Aorta (tissue), 1 donor: ENCODE results near the genes ZNF410, COQ6 and ZC2HC1C.

DNA sequence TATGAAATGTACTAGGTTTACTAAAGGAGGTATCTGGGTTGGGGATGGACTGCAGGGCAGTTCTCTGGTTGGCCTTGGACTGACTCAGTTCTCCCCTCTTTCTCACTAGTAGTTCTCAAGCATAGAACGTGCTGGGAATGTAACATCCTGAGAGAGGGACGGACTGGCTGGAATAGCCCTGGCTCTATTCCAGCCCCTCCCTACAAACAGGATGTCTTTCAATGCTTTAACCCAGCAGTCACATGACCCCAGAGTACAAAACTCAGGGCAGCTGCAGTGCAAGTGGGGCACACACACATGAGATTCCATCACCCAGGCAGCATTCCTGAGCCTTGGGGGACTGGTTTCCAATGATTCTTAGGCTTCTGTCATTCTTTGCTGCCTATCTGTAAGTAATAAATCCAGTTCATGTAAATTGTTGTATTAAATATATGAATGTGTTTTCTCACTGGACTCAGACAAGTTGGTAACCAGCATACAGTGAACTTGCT lies 1.6 kb upstream of the ACOT6 start:
- PRO-cap = no peak

- PRO-cap = no peak
Measured at GRCh38 chr14:73723253-73724351, 9.4 kb upstream of the PNMA1 start.

GRCh38 chr14:73725387-73726507 lies 11.6 kb upstream of the PNMA1 start:
- PRO-cap = no peak

GRCh38 chr14:73744203-73744814 lies 15.8 kb downstream of the MIDEAS start:
- PRO-cap = no peak

DNA sequence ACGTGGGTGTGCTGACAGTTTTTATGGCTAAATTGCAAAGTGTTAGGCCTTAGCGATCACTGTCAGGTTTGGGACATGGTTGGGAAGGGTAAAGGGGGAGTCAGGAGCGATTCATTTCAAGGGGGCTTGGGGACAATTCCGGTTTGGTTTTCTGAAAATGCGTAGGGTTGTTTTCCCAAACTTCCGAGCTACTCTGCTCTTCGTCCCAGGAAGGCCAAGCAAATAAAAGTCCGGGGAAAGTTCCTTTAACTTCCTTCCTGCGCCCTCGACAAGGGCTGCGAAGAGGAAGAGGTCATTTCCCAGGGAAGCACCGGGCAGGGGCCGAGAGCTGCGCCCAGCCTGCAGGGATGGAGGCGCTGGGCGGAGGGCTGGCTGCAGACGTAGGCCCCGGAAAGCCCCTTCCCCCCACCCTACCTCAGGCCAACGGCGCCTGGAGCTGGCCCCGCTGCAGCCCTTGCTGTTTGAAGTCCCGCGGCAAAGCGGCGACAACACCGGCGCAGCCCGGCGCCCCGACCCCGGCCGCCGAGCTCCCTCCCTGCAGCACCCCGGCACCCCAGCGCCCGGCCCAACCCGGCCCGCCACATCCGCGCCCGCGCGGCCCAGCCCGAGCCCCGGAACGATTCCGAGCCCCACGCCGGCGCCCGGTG lies 26.4 kb upstream of the MIDEAS start:
- PRO-cap = no peak

DNA sequence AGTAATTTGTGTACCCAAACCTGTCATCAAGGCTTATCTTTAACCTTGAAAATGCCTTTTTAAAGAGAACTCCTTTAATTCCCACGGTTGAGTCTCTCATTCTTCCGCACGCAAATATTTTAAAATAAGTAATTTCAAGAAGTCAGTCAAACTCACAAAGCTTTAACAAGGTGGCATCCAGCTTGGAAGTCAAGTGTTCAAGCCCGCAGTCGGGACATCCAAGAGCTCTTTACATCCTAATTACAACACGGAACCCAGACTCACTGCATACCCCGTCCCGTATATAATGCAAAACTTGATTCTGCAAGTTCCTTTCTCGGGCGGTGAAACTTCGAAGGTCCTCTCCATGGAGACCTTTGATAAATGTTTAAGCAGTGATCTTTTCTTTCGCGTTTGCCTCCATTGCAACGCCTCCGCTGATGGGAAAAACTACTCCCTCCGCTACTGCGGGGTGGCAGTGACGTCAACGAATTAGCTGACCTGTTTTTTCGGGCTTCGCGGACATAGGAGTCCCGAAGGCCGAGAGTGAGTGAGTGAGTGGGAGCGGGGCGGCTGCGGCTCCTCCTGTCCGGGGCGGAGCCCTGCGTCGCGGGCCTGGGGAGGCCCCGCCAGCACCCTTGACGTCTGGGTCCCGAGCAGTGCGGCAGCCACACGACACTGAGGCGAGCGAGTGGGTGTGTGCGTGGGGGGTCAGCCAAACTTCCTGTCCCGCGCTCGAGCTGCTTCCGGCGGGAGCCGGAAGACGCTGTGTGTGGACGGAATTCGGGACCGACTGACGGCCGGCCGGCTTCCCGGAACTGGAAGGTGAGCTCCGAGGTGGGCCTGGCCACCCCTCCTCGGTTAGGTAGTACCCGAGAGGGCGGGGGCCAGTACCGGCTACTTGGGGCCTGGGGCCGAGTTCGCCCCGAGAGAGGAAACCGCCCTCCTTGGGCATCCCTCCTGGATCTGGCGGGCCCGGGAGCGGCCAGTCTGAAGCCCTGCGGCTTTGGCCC lies at the start of gene ZNF410:
Gene ZNF410 (plus strand): TSS at position 748 of the 992 bp plus-strand sequence.
- PRO-cap = bidirectional peak, plus-strand start at position 532 of the sequence, minus-strand start at position 418 of the sequence; bidirectional peak, plus-strand start at position 748 of the sequence, minus-strand start at position 626 of the sequence

DNA sequence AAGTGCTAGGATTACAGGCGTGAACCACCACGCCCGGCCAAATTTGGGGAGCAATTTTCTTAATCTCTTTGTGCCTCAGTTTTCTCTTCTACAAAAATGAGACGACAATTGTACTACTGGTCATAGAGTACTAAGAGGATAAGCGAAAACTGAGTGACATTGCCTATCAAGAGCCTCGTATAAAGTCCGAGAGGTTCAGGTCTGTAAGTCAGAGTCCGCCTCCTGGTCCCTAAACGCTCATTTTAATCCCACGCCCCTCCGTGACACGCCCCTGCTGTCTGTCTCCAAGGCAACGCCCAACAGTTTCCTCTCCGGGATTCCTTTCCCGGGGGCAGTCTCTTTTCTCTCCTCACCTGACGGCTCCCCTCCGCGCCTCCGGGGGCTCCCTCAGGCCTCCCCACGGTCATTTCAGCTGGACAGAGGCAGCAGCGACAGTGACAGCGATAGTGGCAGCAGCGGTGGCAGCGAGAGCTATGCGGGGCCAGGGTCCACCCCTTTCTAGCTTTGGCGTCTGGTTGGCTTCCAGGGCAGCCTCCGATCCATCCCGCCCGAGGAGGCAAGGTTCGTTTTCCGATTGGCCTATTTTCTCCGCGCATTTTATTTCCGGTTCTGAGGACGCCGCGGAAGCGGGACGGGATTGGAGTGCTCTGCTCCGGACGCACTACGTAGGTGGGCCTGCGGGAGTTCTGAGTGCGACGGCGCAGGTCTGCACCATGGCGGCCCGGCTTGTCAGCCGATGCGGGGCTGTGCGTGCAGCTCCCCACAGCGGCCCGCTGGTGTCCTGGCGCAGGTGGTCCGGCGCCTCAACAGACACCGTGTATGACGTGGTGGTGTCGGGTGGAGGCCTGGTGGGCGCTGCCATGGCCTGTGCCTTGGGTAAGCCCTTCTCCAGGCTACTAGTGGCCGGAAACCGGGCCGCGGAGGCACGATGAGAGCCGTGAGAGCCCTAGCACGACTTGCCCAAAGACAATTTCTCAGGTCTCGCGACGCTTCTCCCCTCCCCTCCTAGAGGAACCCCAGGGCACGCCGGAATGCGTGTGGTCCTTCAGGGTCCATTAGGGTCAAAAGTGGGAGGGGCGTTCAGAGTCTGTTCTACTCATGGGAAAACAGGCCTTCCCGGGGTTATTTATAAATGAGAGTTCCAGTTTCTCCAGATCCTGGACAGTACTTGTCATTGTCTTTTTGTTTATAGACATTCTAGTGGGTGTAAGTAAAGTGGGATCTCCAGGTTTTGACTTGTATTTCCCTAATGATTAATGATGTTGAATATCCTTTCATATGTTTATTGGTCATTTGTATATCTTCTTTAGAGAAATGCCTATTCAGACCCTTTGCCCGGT lies at the start of gene COQ6:
Gene COQ6 (plus strand): TSS at position 683 of the 1,340 bp plus-strand sequence.
- PRO-cap = bidirectional peak, plus-strand start at position 689 of the sequence, minus-strand start at position 463 of the sequence

- PRO-cap = no peak
Measured at GRCh38 chr14:74495332-74495614, 1.7 kb downstream of the ISCA2 start.

GRCh38 chr14:74618453-74618768 lies 6.4 kb upstream of the LTBP2 start:
- PRO-cap = no peak

GRCh38 chr14:74655476-74655687 lies 43.3 kb upstream of the LTBP2 start:
- PRO-cap = no peak

DNA sequence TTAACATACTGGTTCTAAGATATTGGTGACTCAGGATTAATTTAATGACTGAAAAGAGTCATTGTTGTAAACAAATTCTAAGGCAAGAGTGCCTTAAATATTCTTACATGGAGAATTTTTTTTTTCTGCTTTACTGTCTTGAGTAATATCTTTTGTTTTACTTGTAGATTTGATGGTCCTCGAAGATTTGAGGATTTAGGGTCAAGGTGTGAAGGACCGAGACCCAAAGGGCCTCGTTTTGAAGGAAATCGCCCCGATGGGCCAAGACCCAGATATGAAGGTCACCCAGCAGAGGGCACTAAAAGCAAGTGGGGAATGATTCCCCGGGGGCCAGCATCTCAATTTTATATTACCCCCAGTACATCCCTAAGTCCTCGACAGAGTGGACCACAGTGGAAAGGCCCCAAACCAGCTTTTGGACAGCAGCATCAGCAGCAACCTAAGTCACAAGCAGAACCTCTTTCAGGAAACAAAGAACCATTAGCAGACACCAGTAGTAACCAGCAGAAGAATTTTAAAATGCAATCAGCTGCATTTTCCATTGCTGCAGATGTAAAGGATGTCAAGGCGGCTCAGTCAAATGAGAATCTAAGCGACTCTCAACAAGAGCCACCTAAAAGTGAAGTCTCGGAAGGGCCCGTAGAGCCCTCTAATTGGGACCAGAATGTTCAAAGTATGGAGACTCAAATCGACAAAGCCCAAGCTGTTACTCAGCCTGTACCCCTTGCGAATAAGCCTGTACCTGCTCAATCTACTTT lies 34.5 kb downstream of the YLPM1 start:
- PRO-cap = no peak

GRCh38 chr14:74890847-74891588 lies 9.3 kb downstream of the DLST start:
- PRO-cap = no peak

GRCh38 chr14:74922294-74923000 lies 613 bp downstream of the RPS6KL1 start:
- PRO-cap = no peak

DNA sequence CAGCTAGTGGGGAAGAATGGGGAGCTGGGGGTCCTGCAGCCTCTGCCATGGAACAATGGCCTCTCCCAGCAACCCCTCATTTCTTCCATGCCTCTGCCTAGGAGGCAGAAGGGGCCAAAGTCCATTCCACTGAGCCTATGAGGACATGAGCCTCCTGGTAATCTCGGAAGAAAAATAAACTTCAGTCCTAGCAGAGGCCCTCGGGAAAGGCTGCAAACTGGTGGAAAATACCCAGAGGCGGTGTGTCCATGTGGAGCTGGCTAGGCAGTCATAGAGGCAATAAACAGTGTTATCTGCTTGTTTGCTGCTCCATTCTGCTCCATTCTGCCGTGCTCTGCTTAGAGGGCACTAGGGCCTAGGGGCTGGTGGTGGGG lies 4.5 kb downstream of the PGF start:
- PRO-cap = no peak

DNA sequence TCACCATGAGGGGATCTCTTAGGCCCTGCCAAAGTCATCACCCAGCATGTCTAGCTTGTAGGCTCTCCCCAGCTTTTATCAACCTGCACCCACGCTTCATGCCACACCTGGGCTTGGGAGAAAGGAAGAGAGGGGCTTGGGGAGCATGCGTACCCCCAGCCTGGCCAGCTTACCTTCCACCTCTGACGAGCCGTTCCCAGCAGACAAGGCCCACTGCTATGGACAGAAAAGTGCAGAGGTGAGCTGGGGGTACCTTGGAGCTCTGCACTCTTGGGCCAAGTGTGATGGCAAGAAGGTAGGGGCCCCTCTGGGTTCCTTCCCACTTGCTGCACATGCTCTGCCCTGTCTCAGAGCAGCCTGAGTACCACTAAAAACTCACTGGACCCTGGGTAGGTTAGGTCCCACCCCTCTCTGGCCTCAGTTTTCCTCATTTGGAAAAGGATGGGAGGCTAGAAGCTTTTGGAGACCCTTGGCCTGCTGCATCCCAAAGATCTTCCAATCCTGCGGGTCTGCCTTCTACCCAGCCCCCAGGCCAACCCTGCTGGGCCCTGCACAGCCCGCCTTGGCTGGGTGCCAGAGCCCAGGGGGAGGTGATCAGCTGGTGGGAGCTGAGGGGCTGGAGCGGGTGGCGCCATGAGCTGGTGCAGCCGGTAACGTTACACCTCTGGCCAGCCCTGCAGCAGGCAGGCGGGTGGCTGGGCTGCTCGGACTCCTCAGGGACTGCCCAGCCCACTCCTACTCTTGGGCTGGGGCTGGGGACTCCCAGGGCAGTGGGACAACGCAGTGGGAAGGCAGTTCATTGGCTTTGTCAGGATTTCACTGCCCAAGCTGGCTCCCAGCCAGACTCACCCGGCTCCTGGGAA lies 1.4 kb downstream of the PGF start:
- PRO-cap = no peak

- PRO-cap = no peak
Measured at GRCh38 chr14:75037055-75037437, 14.2 kb downstream of the MLH3 start.

DNA sequence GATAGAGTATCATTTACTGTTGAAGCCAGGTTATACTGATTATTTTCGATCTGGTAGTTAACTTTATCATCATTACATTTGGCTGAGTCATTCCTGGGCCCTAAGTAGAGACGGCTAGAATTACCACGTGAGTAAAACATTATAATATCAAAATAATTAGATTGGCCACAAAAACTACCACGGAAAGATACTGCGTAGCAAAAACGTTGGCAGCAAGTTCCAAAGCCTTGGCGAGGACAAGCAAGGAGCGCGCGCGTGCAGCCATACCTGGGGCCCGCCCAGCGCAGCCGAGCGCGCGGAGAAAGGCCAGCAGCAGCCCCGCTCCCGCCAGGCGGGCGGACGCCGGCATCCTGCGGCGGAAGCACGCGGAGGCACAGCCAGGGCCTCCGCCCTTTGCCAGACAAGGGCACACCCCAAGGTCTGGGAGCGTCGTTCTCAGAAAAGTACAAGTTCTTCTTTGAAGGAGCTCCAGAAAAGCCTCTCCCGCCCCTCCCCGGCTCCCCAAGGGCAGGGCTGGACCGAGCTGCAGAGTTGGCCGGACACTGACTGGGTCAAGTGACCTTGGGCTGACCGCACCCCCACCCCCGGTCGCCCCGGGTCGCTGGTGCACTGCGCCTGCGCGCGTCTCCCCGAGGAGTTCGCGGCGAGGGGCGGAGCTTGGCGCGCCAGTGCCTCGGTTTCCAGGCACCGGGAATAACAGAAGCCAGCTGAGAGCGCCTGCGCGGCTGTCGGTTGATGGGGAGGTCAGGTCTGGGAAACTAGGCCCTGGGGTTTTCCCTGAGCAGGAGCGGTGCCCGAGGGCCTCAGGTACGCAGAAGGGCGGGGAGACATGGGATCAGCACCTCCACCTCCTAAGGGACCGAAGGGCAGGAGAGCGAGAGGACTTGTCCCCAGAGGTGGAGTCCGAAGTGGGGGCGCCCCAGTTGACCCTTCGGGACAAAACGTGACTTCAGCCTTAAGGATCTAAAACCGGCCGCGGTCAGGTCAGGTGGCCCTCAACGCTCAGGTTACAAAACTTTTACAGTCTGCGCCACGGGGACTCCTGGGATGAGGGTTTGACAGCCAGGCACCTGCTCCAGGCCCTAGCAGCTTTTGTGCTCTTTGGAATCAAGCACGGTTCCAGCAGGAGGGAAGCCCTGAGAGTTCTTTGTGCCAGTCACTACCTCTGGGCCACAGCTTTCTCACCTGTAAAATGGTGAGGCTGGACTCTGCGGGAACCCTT lies at the start of gene ZC2HC1C:
Gene ZC2HC1C (plus strand): TSS at position 699 of the 1,222 bp plus-strand sequence.
- PRO-cap = bidirectional peak, plus-strand start at position 289 of the sequence, minus-strand start at position 304 of the sequence; bidirectional peak, plus-strand start at position 728 of the sequence, minus-strand start at position 544 of the sequence

DNA sequence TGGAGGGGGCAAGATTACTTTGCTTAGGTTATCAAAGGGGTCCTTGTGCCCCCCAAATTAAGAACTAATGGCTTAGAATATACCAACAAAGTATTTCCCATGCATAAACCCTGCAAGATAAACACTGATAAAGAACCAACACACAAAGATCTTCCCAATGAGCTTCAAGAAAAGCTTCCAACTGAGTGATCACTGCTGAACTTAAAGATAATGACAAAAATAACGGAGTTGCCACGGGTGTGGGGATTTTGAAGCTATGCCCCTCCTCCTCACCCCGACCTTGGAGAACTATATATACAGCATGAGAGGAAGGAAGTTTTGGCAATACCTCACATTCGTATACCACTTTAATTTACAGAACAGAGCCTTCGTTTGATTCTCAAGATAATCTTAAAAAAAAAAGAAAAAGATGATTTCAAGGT lies 824 bp downstream of the NEK9 start:
- PRO-cap = no peak

GRCh38 chr14:75126435-75126874 lies 393 bp downstream of the NEK9 start:
- PRO-cap = no peak

DNA sequence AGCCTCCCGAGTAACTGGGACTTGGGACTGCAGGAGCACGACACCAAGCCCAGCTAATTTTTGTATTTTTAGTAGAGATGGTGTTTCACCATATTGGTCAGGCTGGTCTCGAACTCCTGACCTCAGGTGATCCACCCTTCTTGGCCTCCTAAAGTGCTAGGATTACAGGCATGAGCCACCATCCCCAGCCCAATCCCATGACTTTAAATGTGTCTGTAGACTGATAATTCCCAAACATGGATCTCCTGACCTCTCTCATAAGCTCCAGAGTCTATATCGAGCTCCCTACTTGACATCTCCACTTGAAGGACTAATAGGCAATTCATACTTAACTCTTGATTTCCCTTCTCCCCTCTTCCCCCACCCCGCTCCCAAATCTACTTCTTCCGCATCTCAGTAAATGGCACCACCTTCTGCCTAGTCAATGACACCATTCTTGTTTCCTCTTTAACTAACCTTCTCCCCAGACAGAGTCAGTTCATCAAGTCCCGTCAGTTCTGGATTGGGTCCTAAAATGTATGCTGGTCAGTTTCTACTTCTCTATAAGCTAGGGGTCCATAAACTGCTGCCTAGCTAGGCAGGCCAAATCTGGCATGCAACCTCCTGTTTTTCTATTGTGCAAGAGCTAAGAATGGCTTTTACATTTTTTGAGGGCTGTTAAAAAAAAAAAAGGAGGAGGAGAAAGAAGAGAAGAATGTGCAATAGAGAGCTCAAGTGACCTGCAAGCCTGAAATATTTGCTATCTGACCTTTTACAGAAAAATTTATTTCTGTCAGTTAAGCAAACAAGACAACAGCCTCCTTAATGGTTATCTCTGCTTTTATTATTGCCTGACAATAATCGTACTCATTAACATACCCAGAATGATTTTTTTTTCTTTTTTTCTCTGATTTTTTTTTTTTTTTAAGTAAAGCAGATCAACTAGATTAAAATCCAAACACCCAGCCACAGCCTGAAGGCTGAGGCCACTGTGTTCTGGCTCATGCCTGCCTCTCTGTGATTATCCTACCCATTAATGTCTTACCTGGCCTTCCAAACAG lies 6.3 kb upstream of the TMED10 start:
- PRO-cap = no peak